Melanocyte of skin (primary cell): ENCODE measurements around a stretch of chr7.

DNA sequence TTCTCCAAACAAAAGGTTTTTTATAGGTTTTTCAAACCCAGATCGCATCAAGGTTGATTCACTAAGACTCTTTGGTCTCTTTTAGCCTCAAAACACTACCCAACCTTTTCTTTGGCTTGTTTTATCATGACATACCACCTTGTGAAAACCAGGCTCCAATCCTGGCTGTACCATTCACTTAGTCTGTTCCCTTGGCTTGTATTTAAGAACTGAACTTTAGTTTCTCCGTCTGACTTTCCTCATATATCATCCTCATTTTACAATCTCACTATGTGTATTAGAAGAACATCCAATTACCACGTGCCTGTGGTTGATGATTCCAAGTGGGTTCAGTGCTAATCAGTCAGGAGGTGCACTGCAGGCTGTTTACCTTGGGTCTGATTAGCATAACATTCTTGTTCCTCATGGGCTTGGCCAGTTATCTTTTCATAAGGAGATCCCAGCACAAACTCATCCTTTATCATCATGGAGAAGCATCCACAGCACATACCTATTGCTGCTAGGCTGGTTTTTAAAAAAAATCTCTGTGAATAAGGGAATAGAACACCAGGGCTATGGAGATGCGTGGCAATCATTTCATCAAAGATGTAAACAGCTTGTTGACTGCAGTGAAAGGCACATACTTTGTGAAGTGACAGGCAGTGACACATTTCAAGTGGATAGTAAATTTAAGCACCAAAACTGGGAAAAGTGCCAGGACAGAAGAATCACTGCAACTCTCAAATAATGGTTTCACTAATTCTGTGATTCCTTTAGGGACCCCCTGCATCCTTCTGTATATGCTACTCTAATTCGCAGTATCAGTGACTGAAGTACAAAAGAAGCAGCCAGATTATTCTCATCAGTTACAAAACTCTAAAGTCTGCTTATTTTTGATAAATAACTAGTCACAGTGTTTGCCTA, 145.0 kb upstream of the KLF14 start:
- CAGE, long polyA plus RNA, 2 experiments, result no peak in any of the 2 experiments

DNA sequence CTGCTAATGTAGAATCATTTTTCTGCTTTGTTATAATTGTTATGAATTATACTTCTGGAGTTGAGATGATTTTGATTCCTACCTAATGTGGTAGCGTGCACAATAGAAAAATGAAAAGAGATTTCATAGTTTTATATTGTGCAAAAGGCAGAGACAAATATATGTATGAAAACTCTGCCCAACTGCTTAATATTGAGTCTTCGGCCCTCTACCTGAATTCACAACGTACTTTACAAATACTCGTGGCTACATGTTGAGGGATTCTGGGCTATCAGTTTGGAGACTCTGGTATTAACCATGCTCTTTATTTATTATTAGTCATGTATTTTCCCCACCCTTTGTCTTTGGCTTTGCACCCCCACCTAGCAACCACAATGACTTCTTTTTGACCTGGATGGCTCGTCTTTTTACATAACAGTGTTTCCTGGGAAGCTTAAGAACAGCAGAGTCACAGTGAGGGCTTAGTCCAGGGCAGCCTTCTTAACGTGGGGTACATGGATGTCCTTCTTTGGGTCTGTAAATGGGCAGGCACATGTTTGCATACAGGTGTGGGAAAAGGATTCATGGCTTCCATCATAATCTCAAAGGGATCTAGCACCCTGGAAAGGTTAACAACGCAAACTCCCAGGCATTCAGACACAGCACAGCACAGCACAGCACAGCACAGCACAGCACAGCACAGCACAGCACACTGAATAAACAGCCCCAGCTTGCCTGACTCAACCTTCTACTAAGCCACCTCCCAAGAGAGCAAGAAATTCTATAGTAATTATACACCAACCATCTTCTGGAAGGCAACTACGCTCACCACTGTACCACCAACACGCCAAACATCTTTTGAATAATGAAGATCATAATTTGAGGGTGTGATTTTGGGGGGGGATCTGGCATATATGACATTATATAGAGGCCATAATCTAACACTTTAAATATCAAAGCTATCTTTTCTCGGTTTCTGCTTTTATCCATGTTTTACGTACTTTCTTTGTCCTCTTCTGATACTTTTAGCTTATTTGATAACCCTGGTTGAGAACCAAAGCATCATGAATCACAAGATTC, 177.0 kb upstream of the KLF14 start:
- CAGE, long polyA plus RNA, 2 experiments, result no peak in any of the 2 experiments

- CAGE, long polyA plus RNA, 2 experiments, result no peak in any of the 2 experiments
Measured at GRCh38 chr7:130925466-130925785, 191.4 kb upstream of the KLF14 start.

GRCh38 chr7:130950845-130951362, 216.9 kb upstream of the KLF14 start:
- CAGE, long polyA plus RNA, 2 experiments, result no peak in any of the 2 experiments

GRCh38 chr7:130962374-130962774, 228.4 kb upstream of the KLF14 start:
- CAGE, long polyA plus RNA, 2 experiments, result no peak in any of the 2 experiments

- CAGE, long polyA plus RNA, 2 experiments, result no peak in any of the 2 experiments
Measured at GRCh38 chr7:131033429-131033894, 294.2 kb upstream of the MKLN1 start.

DNA sequence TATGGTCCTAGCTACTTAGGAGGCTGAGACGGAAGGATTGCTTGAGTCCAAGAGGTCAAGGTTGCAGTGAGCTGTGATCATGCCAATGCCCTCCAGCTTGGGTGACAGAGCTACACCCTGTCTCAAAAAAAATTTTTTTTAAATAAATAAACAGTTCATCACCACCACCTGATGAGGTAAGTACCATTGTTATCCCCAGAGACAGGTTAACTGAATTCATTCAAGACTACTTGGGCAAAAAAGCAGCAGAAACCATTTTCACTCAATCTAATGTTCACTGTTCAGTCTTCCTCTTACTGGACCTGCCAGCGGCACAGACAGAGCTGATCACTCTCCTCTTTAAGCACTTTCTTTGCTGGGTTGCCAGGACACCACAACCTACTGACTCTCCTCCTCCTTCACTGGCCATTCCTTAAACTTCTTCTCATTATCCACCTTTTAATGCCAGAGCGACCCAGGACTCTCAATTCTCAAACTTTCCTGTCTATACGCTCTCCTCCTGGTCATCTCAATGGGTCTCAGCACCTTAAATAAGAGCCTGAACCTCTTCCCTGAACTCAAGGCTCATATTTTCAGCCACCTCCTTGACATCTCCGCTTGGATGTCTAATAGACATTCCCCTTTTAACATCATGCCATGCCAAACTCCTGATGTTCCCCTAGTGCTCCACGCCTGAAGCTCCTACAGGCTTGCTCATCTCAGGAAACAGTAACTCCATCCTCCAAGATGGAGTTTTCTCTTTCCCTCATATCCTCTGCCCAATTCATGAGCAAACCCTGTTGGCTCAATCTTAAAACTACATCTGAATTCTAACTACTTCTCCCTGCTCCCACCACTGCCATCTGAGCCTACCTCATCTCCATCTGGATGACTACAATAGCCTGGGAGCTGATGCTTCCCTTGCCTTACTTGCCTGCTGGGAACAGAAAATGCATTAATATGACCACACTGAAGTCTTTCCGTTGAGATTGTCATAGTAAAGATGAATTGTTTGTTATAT, 272.0 kb upstream of the MKLN1 start:
- CAGE, long polyA plus RNA, 2 experiments, result no peak in any of the 2 experiments

GRCh38 chr7:131186704-131187230, 140.9 kb upstream of the MKLN1 start:
- CAGE, long polyA plus RNA, 2 experiments, result no peak in any of the 2 experiments

- CAGE, long polyA plus RNA, 2 experiments, result no peak in any of the 2 experiments
Measured at GRCh38 chr7:131190298-131191310, 137.1 kb upstream of the MKLN1 start.

DNA sequence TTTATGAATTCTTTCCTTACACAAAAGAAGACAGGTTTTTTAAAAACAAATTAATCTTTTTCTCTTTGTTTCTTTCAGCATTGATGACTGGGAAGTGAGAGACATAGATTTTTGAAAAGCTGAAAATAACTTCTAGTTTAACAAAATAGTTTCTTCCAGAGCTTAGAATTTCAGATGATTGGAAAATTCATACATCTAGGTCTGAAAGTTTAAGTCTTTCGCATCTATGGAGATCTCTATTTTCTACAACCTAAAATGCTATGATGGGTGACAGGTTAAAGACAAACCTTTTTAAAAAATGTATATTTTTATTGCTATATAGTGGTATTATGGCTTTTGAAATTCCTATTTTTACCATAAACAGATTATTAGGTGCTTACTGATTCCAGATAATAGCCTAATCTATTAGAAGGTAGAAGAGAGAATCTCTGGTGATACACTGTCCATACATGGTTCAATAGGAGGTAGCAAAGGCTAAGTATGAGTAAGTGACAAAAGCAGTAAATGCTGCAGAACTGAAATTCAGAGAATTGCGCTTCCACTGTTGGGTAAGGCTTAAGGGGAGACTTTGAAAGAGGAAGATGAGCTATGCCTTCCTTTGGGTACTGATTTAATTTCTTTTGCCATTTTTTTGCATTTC, 15.0 kb downstream of the MKLN1 start:
- CAGE, long polyA plus RNA, 2 experiments, result no peak in any of the 2 experiments

DNA sequence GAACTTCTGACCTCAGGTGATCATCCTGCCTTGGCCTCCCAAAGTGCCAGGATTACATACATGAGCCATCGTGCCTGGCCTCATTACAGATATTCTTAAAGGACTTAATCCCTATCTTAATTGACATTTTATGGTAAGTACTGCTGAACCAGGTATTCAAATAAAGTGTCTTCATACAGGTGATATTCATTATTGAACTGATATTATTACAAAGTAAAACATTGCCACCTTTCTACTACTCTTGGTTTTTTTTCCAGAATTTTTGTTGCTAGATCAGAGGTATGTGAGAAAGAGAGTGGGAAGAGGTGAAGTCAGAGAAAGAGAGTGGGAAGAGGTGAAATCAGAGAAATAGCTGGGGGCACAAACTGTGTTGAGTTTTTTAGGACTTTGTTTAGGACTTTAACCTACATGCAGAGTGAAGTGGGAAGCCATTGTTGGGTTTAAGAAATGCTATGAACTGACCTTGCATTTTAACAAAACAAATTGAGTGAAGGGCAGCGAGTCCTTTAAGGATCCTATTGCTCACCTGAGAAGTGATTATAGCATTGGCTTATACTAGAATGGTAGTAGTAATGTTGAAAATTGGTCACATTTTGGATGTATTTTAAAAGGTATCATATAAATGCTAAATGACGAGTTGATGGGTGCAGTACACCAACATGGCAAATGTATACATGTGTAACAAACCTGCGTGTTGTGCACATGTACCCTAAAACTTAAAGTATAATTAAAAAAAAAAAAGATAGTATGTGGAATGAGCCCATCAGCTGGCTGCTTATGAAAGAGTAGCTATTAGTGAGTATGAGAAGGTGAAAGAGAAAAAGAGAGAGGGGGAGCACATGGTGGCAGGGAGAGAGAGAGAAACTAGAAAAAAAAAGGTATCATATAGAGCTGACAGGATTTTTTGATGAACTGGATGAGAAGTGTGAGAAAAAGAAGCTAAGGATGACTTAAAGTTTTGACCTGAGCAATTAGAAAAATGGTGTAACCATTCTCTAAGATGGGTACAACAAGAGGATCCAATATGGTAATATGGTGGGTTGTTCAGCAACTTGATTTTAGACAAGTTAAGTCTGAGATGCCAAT, 92.1 kb downstream of the MKLN1 start:
- CAGE, long polyA plus RNA, 2 experiments, result no peak in any of the 2 experiments

DNA sequence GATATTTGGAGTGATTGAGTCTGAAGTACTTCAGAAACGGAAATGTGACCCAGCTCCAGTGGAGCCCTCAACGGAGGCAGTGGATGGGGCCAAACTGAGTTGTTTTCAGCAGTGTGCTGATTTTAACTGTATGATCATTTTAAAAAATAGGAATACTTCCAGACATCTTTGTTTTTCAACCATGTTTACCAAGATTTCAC, 114.1 kb downstream of the MKLN1 start:
- CAGE, long polyA plus RNA, 2 experiments, result no peak in any of the 2 experiments

GRCh38 chr7:131498665-131499045, 57.8 kb downstream of the PODXL start:
- CAGE, long polyA plus RNA, 2 experiments, result no peak in any of the 2 experiments

DNA sequence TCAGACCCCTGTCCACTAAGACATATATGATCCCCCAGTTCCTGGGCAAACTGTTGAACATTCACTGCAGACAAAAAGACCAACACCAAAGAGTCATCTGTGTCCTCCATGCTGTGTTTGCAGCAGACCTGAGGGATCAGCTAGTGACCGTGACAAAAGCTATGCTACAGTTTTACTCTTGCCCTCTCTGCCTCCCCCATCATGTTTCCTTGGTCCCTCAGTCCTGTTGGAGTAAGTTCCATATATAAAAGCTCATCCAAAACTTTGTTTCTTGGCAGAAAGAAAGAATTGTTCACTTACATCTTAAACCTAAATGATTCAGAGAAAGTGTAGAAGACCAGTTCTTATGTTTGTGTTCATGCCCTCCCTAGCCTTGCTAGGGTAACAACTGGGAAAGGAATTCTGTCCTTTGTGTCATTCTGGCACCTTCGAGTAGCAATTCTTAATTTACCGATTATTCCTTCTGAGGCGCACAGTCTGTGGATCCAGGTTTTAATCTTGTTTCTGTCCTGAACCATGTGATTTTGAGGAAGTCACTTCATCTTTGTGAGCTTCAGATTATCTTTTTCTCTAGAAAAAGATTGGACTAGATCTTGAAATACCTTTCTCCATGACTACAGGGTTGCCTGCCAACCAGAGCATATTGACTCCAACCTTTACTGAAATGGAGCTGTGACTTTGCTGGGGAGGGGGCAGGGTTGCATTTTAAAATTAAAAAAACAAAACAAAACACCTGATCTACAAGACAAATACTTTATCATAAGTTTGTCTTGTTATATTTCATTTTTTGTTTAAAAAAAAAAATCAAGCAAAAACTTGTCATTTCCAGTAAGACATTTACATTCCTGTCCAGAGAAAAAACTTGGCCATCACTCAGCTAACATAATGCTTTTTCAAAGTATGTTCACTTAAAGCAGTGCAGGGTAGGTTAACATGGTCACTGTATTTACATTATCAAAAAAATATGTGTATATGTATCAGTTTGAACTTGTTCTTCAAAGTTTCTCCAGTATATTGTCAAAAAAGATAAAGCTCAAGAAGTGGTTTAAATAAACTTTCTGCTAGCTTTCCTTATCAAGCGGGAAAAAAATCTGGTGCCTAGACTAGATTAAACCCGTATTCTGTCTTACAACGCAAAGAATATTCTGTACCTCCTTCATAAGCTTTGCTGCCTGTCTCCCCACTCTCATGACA, 55.6 kb downstream of the PODXL start:
- CAGE, long polyA plus RNA, 2 experiments, result no peak in any of the 2 experiments

GRCh38 chr7:131544504-131545356, 11.7 kb downstream of the PODXL start:
- CAGE, long polyA plus RNA, 2 experiments, result no peak in any of the 2 experiments

- CAGE, long polyA plus RNA, 2 experiments, result no peak in any of the 2 experiments
Measured at GRCh38 chr7:131577804-131578230, 21.4 kb upstream of the PODXL start.

GRCh38 chr7:133080905-133081502, 886 bp downstream of the CHCHD3 start:
- CAGE, long polyA plus RNA, 2 experiments, result no peak in any of the 2 experiments

GRCh38 chr7:133369012-133369607, 116.2 kb downstream of the EXOC4 start:
- CAGE, long polyA plus RNA, 2 experiments, result no peak in any of the 2 experiments

- CAGE, long polyA plus RNA, 2 experiments, result no peak in any of the 2 experiments
Measured at GRCh38 chr7:134083653-134084397, 43.3 kb upstream of the LRGUK start.

DNA sequence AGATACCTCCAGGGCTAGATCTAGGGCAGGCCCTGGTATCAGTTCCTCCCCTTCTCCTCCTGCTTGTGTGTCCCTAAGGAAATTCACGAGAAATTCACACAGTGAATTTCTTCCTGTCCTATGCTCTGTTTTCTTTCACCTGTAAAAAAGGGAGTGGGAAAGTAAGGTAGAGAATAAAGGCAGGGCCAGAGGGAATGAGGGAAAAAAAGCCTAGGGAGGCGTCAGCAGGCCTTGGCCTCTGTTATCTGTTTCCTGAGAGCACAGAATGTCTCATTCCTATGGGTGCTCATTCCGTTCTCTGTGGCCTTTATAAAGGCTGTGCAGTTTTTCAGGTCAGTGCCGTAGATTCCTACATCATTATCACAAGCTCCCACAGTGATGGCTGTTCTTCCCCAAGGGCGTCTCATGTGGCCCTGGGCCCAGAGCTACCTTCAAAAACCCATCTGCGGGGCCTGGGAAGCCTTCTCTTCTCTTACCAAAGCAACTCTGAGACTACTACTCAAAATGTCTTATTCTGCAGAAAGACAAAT, 16.8 kb upstream of the AKR1B10 start:
- CAGE, long polyA plus RNA, 2 experiments, result no peak in any of the 2 experiments